HTR-8/SVneo (cell line): ENCODE measurements around a stretch of chr12.

- RRBS, result no CpG with 5 or more reads among the region's 40 CpGs
Observed at GRCh38 chr12:96108835-96109382, 73.5 kb upstream of the LTA4H start.

GRCh38 chr12:96196778-96197094 is 2.6 kb downstream of the ELK3 start:
- RRBS, result no CpG with 5 or more reads among the region's 6 CpGs

DNA sequence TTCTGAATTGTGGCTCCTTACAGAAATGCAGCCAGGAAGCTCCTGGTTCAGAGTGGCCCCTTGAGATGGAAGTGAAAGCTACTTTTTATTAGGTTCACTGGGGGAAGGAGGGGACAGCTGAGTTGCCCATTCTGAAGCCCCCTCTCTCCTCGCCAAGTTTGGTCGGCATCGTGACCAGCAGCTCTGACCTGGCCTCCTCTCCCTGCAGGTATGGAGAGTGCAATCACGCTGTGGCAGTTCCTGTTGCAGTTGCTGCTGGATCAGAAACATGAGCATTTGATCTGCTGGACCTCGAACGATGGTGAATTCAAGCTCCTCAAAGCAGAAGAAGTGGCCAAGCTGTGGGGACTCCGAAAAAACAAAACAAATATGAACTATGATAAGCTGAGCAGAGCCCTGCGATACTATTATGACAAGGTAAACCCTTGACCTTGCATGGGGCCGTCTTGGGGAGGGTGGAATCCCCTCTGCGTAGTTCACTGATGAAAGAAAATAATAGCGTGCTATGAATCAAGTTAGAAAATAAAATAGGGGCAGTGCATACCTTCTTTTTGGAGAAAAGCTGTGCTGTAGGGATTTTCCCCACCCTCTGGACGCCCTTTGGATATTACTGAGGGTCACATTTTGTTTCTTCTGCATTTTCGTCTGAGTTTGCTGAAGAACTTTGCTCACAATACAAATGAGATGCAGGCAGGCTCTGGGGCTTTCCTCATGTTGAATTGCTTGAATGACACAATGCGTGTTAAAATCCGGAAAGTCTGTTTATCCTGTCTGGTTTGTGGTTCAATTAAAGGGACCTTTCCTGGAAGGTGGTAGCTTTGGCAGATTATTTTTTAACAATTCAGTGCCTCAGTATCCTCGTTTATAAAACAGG is 29.4 kb downstream of the ELK3 start:
- RRBS, result no CpG with 5 or more reads among the region's 16 CpGs

GRCh38 chr12:96233972-96234686 is 40.0 kb downstream of the ELK3 start:
- RRBS, result no CpG with 5 or more reads among the region's 21 CpGs

- RRBS, result no CpG with 5 or more reads among the region's 18 CpGs
Observed at GRCh38 chr12:96254718-96255783, 60.9 kb downstream of the ELK3 start.

DNA sequence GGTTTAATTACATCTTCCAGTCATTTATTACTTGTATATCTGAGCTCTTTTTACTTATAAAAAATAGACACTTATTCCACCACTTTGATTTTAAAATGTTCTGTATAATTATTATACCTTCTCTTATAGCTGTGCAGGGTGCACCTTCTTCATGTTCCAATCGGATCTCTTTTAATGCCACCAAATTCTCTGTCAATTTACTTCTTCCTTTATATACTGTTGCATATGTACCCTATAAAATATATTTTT is 101.6 kb downstream of the CDK17 start:
- RRBS, result no CpG with 5 or more reads among the region's 1 CpG

DNA sequence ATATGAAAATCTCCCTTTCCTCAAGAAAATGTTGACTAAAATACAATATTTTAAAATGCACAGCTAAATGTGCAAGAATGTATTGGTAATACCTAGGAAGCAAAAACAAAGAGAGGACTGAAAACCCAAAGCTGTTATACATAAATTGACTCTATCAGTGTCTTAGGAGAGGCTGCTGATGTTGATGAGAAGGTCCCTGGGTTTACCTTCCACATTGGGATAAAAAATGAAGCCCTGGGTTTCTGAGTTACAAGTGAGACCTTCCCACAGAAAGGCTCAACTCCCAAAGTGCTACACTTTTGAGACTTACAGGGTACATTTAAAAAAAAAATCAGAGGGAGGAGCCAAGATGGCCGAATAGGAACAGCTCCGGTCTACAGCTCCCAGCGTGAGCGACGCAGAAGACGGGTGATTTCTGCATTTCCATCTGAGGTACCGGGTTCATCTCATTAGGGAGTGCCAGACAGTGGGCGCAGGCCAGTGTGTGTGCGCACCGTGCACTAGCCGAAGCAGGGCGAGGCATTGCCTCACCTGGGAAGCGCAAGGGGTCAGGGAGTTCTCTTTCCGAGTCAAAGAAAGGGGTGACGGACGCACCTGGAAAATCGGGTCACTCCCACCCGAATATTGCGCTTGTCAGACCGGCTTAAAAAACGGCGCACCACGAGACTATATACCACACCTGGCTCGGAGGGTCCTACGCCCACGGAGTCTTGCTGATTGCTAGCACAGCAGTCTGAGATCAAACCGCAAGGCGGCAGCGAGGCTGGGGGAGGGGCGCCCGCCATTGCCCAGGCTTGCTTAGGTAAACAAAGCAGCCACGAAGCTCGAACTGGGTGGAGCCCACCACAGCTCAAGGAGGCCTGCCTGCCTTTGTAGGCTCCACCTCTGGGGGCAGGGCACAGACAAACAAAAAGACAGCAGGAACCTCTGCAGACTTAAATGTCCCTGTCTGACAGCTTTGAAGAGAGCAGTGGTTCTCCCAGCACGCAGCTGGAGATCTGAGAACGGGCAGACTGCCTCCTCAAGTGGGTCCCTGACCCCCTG is 84.3 kb downstream of the CDK17 start:
- RRBS, result no CpG with 5 or more reads among the region's 35 CpGs

DNA sequence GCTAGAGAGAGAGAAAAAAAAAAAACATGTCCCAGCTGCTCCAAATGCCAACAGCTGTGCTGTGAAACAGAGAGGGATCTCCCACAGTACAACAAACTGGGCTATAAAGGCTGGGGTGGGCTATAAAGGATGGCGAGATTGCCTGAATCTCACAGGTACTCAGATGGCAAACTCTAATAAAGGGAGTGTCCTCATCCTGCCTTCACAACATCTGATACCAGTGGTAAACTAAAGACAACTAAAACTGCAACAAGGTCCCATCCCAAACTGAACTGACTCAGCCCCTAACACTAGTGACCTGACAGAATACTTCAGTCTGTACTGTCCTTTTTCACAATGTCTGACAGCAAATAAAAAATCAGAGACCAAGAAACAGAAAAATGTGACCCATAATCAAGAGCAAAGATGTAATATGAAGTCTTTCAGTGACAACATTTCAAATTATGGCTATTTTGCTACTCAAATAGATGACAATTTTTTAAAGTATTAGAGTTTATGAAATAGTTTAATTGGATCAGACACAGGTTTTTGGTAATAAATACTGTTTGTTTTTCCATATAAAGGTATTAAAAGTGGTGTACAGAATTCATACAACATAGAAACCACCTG is 47.8 kb downstream of the CDK17 start:
- RRBS, result no CpG with 5 or more reads among the region's 1 CpG

DNA sequence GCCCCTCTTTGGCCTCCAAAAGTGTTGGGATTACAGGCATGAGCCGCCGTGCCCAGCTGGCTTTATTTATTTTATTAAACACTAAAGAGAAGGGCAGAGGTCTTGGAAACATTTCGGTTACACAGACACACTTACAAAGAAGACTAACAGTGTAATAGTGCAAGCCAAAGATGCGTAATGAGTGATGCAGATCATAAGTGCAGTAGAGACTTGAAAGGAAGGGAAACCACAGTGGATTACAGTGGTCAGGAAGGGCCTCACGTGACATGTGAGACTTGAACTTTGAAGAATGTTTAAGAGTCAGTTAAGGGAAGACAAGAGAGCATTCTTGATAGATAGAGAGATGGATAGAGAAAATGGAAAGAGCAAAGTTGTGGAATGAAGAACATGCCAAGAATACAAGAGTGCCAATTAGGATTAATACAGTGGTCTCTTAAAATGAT is 33.9 kb upstream of the CDK17 start:
- RRBS, result no CpG with 5 or more reads among the region's 5 CpGs

- RRBS, result no CpG with 5 or more reads among the region's 10 CpGs
Observed at GRCh38 chr12:97276198-97276809, 369.2 kb downstream of the NEDD1 start.

- RRBS, result no CpG with 5 or more reads among the region's 2 CpGs
Observed at GRCh38 chr12:97426477-97427049, 519.5 kb downstream of the NEDD1 start.

DNA sequence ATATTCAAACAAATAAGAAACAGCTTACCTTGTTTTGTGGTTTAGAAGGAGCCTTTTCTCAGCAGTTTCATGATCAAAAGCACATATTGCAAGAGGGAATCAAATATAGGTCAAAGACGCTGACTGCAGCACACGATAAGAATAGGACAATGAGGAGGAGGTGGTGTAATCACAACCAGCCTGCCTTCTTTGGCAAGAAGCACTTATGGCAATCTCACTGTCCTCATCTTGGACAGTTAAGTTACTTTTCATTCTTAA is 759.1 kb upstream of the TMPO start:
- RRBS, result no CpG with 5 or more reads among the region's 2 CpGs

DNA sequence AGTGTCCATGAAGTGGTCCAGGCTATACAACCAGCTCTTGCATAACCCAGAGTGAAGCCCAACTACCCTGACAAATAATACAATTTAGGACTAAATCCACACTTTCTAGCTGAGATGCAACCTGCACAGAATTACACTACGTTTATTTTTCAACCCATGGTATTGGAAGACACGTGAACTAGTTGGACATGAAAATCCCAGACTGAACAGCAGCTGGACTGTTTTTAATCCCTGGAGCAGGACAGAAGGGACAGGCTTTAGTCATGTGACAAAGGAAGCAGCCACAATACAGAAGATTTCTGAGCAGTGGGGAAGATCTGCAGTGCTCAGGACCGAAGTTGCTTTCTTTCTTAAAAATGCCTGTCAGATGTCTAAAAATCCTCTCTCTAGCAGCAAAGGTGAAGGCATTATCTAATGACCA is 144.9 kb upstream of the TMPO start:
- RRBS, result no CpG with 5 or more reads among the region's 3 CpGs

DNA sequence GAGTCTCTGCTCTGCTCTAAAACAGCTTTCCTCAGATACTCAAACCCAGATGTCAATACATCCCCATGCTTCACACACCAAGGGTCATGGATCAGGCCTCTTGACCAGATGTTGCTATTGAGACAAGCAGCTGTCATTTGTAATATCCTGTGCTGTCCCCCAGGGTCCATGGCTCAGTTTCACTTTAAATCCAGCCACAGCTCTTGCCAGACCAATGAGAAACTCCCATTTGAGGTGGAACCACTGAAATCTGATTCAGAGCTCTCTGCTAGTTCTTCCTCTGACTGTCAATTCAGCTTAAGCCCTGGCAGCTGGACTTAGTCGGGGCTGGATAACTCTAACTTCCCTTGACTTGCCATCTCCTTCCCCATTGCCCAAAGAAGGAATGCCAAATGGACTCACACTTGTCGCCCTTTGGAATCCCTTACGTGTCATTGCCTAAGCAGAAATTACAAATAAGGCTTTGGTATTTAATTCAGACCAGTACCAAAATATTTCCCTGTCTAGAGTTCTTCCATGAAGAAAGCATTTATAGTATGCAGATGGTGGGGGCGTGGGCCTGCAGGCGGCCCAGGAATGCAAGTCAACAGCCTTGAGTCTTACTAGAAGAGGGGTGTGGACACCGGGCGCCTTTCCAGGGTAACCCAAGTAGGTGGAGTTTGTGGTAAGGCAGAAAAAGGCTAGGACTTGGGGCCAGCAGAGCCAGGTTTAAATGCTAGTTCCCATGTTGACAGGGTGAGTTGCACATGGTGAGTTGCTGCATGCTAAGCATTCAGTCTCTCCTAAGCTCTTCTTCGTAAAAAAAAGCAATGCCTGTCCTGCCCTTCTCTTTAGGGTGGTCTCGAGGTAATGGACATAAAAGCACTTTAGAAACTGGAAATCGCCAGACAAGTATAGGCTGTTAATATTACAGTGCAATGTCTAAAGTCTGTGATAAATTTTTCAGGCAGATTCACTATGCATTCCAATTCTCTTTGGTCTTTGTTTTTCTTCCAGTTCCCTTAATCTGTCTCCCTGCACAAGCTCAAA is 96.8 kb upstream of the TMPO start:
- RRBS, result no CpG with 5 or more reads among the region's 10 CpGs

GRCh38 chr12:98490938-98491392 is 24.4 kb upstream of the TMPO start:
- RRBS, result 4% methylated on average over 3 of the region's 10 CpGs

DNA sequence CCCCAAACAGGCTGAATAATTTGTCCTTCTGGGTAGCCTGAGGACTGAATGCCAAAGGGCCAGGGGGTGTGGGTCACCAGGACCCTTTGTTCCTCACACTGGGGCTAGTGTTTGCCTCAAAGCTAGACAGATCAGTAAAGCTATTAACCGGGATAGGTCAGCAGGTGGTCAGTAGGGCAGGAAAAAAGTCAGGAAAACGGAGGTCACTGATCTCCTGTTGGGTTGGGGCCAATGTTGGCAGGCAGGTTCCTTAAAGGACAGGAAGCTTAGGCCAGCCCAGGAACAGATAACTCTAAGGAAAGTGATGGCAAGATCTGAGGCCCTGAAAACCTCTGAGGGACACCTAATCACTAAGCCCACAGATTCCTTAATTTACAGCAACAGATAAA is 22.8 kb upstream of the TMPO start:
- RRBS, result no CpG with 5 or more reads among the region's 2 CpGs

DNA sequence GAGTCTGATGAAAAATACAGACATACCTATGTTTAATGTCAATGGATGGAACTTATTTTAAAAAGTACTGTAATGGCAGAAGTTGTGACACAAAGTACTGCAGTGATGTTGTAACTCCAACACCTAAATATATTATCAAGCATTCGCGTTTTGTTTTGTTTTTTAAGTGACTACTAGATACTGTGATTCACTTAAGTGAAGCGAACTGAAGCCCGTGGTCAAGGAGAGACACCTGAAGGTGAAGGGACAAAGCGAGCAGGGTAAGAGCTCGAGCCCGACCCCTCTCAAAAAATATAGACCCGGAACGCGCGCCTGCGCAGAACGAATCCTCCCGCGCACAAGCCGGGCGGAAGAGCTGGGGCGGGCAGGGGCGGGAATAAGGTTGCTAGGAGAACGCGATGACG is 320 bp upstream of the SLC25A3 start:
- RRBS, result 1% methylated on average over 9 of the region's 22 CpGs

DNA sequence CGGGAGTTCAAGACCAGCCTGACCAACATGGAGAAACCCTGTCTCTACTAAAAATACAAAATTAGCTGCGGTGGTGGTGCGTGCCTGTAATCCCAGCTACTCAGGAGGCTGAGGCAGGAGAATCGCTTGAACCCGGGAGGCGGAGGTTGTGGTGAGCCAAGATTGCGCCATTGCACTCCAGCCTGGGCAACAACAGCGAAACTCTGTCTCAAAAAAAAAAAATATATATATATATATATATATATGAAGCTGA is 10.5 kb downstream of the SLC25A3 start:
- RRBS, result no CpG with 5 or more reads among the region's 8 CpGs

DNA sequence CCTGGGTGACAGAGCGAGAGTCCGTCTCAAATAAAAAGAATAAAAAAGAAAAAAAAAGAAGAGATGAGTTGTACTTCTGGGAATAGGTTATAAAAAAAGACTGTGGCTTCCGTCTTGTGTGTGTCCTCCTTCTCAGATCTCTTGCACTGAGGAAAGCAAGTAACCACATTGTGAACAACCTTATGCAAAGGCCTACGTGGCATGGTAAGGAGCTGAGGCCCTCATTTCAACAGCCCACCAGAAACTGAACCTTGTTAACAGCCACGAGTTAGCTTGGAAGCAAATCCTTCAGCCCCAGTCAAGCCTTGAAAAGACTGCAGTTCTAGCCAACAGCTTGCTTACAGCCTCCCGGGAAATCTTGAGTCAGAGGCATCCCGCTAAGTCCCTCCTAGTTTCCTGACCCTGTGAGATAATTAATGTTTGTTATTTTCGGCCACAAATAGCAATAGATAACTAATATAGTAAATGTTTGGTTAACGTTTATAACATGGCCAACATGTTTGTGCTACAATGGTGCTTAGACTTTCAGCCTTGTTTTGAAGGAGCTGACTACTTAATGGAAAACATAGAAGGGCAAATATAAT is 194.2 kb upstream of the GARIN6 start:
- RRBS, result no CpG with 5 or more reads among the region's 9 CpGs